Lower leg skin (tissue), 2 donors: ENCODE measurements around the gene NXNL2.

DNA sequence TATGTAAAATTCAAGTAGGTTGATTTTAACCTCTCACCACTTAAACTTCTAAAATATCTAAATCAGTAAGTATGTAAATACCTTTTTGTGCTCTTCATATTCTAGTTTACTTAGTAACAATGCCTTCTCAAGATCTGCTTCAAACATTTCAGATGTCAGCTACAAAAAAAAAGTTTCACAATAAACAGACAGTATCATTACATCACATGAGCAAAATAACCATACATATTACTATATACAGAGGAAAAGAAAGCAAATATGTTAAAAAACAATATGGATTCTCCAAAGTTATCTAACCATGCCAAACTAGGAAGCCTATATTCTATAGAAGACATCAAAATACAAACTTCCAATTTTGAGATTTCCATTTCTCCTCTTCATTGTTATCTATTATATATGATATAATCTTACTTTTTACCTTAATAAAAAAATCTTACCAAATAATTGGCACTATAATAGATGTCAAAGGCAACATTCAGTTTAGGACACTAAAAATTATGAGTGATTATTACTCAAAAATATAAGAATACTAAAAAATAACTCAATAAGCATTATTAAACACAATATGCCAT, 29.0 kb downstream of the GKAP1 start:
- PRO-cap: no peak
- RAMPAGE, long total RNA, 2 experiments: no peak in any of the 2 experiments

DNA sequence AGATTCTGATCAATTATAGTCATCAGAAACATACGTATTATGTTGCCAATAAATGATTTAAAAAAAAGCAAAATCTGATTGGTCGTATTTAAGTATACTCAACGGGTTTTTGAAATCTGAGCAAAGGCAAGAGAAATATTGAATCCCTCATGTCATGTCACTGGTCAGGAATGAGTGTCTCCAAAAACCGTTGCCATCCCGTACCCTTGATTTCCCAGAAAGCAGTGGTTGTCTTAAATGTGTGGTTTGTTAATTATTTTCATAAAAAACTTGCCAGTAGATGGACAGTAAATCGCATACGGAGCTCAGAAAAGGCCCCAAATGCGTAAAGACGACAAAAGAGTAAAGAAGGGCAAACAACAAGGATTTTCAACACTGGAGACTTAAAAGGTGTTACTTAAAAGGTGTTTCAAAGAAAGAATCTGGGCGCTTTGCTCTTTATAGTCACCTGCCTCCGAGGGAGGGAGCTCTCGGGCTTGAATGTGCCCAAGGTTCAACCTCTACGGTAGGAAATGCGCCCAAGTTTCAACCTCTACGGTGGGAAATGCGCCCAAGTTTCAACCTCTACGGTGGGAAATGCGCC, 816 bp downstream of the KIF27 start:
- PRO-cap: unidirectional peak, plus-strand start at position 447 of the sequence
- RAMPAGE, long total RNA, 2 experiments: no peak in any of the 2 experiments

DNA sequence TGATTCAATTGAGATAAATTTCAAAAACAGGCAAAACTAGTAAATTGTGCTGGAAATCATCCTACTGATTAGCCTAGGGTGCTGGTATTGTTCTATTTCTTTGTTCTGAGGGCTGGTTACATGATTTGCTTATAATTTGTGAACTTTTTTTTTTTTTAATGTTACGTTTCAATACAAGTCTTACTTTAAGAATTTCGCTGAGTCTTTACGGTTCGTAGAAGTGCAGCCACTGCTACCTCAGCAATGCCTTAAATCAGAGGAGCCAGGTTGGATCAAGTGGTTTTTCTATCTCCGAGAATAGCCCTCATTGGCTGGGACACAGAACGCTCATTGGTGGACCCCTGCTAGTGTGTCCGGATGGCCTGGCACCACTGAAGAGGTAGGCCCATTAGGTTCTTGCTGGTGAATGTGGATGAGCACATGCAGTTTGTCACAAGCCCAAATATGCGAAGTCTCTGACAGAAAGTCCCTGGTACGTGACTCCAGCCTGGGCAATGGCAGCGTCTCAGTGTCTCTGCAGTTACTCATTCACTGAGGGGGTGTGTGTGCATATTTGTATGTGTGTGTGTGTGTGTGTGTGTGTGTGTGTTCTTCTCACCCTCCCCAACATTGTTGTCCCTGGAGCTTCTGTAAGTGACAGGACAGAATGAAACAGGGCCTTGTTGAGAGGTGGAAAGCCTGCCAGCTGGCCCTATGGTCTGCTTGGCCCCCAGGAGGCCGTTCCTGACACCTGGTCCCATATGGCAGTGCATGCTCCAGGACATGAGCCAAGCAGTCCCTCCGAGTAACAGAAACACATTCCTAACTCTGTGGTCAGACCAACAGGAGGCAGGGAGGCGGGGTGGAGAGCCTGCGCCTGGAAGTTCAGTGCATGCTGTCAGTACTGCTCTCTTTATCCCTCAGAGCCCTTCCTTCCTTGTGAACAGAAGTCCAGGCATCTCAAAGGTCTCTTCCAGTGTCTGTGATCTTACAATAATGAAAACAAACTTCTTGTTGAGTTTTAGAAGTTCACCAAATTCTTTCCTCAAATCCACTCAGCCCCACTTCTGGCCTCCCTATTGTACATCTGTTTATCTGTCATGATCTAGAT, 170.0 kb downstream of the SLC28A3 start:
- PRO-cap: no peak
- RAMPAGE, long total RNA, 2 experiments: no peak in any of the 2 experiments

DNA sequence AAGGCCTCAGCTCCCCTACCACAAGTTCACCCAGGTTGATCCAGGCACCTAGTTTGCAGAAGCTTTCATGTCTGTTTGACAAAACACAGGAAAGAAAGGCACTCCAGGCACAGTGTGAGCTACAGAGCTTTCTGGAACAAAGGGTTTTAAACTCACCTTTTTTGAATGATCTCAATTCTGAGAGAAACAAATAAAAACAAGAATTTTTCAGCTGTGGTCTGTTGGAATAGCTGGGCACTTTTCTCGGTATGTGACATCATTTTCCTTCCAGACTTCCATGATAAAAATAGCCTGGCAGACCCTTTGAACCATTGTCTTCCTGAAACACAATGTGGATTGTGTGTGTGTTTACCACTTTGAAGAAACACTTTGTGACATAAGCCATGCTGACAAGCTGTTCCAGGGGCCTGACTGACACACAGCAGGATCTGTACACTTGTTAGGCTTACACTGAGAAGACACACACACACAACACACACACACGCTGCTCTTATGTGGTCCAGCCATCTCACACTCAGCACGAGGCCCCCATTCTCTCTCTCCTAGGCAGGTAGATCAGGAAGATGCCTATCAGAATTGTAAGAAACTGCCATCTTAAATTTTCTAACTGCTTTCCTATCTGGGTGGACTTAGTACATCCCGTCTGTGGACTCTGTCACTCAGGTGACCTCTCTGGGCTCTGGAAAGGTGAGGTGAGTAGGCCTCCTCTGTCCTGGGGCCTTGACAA, 214.1 kb downstream of the AGTPBP1 start:
- PRO-cap: no peak
- RAMPAGE, long total RNA, 2 experiments: no peak in any of the 2 experiments

- PRO-cap: unidirectional peak, plus-strand start at chr9:85741203
- RAMPAGE, long total RNA, 2 experiments: no peak in any of the 2 experiments
These were observed 917 bp downstream of the AGTPBP1 start for GRCh38 chr9:85740678-85741396.

GRCh38 chr9:85849130-85849758, 91.7 kb upstream of the NAA35 start:
- PRO-cap: no peak
- RAMPAGE, long total RNA, 2 experiments: start-site peak on the plus strand in 1 of 2 experiments, at chr9:85849386-85849931 at its widest, 7 reads per replicate

- PRO-cap: no peak
- RAMPAGE, long total RNA, 2 experiments: no peak in any of the 2 experiments
These were observed 78.2 kb downstream of the GOLM1 start for GRCh38 chr9:86021192-86021592.

DNA sequence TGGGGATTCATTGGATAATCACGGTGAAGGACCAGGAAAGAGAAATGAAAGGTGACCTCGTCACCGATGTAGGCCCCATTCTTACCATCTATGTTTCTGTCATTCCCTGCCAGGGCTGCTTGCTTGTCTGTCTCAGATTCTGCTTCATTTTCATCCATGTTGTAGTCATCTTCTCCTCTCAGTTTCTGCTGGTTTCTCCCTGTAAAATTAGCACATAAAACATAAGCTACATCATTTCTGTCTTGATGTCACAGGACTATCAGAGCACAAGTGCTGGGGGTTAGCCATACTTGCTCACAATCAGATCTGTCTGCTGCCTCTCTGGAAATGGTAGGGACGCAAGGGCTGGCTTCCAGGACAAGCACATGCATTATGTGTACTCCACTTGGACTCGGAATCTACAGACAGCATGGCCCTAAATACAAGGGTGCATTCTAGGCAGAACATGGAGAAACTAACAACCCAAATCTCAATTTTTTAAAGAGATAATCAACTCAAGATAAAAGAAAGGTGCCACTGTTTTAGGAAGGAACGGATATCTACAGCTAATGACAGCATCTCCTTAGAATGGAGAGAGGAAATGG, 66.1 kb downstream of the GOLM1 start:
- PRO-cap: no peak
- RAMPAGE, long total RNA, 2 experiments: no peak in any of the 2 experiments

- PRO-cap: no peak
- RAMPAGE, long total RNA, 2 experiments: no peak in any of the 2 experiments
These were observed 58.7 kb downstream of the GOLM1 start for GRCh38 chr9:86040616-86041033.

- PRO-cap: no peak
- RAMPAGE, long total RNA, 2 experiments: no peak in any of the 2 experiments
These were observed 327 bp downstream of the C9orf153 start for GRCh38 chr9:86259122-86259537.

DNA sequence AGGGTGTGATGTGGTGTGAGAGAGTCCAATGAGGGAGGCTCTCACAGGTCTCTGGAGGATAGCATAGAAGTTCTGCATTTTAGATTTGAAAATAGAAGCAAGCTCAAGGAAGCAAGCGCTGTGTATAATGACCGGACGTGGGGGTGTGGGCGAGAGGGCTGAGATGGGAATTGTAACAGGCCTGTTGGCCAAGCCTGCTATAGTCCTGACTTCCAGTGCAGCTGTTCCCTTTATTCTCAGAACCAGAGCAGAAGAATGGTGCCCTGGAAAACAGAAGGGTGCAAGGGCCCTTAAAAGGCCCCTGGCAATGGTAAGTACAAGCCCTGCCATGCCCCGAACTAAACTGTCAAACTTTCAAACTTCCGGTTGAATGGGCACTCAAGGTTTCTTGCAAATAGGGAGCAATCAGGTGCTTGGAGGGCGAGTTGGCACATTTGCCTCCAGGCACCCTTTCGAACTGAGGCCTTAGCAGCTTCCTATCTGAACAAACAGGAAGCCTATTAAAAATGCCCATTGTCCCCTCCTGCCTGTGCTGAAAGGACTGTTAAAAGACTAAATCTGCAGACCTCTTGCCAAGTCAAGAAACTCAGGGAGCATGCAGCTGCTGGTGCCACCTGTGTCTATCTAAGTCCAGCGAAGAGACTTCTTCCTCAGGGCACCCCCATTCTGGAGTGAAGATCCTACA, 222.1 kb upstream of the TUT7 start:
- PRO-cap: no peak
- RAMPAGE, long total RNA, 2 experiments: no peak in any of the 2 experiments

DNA sequence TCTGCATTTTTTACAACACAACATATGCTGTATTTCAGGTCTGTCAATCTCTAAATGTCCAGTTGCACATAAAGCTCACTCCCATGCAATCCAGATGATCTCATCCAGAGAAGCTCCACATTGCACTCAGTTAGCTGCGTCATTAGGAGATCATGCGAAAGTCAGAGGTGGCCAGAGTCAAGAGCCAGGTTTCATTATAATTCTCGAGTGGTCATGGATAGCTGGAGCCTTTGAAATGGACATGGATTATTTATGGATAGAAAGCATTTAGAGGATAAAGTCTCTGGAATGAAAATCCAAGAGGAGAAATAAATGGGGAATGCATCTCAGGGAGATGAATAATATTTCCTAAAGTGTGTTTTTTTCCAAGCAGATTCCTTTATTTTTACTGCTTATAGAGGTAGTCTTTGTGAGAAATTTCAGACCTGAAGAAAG, 232.2 kb downstream of the GAS1 start:
- PRO-cap: no peak
- RAMPAGE, long total RNA, 2 experiments: no peak in any of the 2 experiments

DNA sequence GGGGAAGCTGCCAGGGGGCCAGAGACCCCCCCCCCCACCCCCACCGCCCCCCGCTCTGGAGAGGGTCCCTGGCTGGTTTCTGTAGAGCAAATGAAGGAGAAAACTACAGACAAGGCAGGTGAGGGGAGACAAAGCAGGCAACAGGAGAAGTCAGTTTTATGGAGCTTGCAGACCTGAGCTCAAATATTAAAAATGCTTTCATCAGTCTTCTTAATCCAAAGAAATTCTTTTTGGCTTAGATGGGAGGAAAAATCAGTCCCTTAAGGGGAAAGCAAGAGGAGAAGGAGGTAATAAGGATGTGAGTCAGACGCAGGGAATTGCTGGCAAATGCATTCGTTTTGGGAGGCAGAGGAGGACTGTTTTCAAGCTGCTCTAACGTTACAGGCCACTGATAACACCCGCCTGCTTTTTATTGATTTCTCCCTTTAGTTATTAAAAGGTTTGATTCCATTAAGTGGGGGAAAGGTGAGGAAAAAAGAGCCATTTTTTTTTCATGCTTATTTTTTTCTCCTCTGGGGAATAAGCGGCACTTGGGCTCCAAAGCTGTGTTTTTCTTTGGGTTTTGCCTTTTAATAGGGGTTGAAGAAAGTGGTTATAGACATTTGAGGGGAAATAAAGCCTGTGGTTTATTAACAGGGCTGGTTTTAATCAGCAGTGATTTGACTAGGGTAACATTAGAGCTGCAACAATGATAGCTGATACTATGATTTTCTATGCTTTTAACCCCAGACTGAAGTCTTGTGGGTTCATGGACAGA, 225.4 kb downstream of the GAS1 start:
- PRO-cap: no peak
- RAMPAGE, long total RNA, 2 experiments: no peak in any of the 2 experiments

- PRO-cap: bidirectional peak, plus-strand start at chr9:86947956, minus-strand start at chr9:86947706
- RAMPAGE, long total RNA, 2 experiments: no peak in any of the 2 experiments
These were observed 520 bp upstream of the GAS1 start for GRCh38 chr9:86947799-86948253.

DNA sequence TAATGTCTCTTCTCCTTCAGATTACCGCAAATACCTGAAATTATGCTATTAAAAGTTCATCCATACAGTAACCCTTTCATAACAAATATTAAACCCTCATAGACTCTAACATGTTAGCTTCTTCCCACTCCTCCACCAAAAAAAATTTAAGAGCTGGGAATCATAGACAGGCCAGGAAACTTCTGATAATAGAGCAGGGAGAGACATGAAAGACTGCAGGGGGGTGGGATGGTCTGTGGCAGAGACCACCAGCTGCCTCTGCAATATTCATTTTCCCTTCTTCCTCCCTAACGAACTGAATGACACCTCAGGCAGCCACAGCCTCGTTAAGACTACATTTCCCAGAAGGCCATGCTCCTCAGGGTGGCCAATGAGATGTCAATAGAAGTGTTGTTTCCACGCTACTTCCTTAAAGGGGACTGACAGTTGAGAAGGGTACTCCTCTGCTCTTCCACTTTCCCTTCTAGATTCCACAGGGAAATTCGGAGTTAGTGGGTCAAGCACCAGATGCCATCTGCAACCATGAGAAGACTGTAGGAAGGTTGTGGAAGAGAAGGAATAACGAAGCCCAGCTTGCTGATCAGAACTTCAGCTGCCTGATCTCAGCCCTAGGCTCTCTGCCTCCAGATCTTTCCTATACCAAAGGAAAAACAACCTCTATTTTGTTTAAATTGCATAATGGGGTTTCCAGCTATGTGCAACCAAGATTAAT, 52.0 kb upstream of the DAPK1 start:
- PRO-cap: no peak
- RAMPAGE, long total RNA, 2 experiments: no peak in any of the 2 experiments

- PRO-cap: no peak
- RAMPAGE, long total RNA, 2 experiments: no peak in any of the 2 experiments
These were observed 487 bp upstream of the CTSL start for GRCh38 chr9:87725528-87725736.

DNA sequence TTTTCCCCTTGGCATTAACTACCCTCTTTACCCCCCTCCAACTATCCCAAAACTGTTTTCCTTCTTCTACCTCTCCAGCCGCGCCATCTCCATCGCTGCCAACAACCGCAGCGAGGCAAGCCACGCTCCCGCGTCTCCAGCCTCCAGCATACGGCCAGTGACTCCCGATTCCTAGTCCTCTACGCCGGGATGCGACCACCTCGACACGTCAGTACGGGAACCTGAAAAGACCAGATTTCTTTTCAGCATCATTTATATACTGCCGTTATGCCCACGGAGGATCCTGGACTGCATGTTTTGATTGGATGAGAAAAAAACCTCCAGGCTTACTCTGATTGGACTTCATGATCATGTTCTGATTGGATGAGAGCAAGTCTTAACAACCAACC, 25.1 kb downstream of the SPATA31C2 start:
- PRO-cap: no peak
- RAMPAGE, long total RNA, 2 experiments: no peak in any of the 2 experiments

DNA sequence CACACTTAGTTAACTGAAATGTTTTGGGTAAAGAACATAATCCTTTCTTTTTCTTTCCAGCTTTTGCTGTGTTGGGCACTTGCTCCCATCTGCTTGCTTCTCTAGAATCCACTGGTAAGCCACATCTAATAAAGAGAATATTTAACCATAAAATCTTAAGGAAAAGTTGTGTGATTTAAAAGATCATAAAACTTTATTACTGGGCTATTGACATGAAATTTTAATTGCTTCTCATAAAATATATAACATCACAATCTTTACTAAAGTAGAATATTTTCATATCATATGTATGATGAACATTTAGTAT, 19.5 kb downstream of the SPATA31C2 start:
- PRO-cap: no peak
- RAMPAGE, long total RNA, 2 experiments: no peak in any of the 2 experiments

DNA sequence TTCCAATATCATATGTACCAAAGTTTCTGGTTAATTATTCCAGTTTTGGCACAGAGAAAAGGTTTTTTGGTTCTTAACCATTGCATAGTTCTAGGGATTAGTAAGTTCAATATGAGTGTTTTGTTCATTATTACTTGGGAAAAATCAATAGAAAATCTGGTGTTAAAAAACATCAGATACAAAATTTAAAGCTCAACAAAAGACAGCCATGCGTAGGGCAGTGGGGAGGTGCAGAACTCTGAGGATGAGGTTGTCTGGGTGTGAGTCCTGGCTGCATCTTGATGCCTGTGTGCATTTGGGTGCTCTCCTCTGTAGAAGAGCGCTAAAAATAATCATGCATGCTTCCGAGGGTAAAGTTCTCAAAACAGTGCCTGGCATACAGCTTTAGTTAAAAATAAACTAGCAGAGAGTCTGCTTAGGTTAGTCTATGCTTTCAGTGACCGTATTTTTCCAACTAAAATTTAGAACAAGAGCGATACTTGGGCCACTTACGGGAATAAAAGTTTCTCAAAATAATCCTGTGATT, 55.4 kb upstream of the SPATA31C2 start:
- PRO-cap: no peak
- RAMPAGE, long total RNA, 2 experiments: no peak in any of the 2 experiments

DNA sequence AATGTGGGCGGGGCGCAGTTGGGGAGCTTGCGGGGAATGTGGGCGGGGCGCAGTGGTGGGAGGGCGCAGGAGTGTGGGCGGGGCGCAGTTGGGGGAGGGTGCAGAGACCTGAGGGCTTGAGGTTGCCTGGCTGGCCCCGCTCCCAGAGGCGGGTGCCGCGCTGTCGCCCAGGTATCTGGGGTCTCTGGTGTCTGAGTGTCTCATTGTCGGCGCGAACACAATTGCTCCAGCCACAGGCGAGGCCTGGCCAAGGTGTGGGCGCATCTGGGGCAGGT, at the start of gene NXNL2:
Gene NXNL2, plus strand, starts transcription at position 145 of the 275 bp plus-strand sequence.
- PRO-cap: bidirectional peak, plus-strand start at position 145 of the sequence, minus-strand start outside the sequence
- RAMPAGE, long total RNA, 2 experiments: no peak in any of the 2 experiments